Ascending aorta (tissue), 1 donor: ENCODE measurements around a stretch of chr4.

DNA sequence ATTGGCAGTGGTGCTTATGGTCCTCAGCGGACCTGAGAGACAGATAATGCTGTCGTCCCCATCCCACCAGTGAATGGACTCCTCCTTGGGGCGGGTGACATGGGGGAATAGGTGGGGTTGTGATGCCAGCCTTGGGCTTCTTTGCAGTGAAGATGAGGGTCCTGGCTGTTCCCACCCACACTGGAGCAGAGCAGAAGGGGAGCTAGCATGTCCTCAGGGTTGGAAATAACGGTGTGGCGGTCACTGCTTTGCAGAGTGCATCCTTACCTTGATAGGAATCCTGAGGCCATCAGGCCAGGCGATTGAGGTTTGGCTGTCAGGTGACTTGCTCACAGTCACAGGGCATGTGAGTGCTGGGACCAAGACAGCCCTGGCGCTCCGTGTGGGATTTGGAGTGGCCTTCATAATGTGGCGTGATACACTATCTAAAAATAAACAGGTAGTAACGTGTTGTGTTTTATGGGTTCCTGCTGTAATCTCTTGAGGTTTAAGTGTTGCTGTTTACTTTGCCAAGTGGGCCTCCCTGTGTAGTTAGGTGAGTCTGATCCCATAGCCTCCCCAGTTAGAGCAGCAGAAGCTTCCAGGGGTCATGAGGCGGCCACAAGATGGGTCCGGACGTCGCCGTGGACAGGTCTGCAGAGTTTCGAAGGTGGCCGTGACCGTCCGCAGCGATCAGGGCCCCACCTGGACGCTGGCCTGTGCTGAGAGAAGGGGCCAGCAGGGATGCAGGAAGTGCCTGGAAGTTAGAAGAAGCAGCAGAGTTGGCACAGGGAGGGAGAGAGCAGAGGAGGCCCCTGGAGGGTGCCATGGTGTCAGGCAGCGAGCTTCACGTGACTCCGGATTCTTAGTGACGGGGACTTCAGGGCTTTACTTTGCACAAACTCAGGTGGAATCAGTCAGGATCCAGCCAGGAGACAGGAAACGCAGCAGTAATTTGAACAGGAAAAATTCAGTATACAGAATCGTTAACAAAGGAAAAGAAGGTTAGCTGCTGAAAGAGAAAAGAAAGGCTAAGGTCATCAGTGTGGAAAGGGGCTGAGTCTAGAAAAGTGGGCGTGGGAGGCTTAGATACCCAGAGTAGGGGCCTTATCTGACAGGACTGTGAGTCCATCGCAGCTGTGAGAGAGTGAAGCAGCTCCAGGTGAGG lies 27.7 kb downstream of the RGS12 start:
- PRO-cap, result no peak

- PRO-cap, result no peak
Observed at GRCh38 chr4:3369626-3370559, 71.9 kb upstream of the HGFAC start.

GRCh38 chr4:3484227-3485016 lies 21.3 kb downstream of the DOK7 start:
- PRO-cap, result bidirectional peak, plus-strand start at chr4:3484350, minus-strand start at chr4:3484158; bidirectional peak, plus-strand start at chr4:3484544, minus-strand start at chr4:3484452; bidirectional peak, plus-strand start at chr4:3484775, minus-strand start at chr4:3484780

- PRO-cap, result no peak
Observed at GRCh38 chr4:3526500-3526982, 5.7 kb downstream of the LRPAP1 start.

GRCh38 chr4:3576351-3576959 lies 44.2 kb upstream of the LRPAP1 start:
- PRO-cap, result no peak

GRCh38 chr4:3707898-3708641 lies 58.1 kb upstream of the ADRA2C start:
- PRO-cap, result bidirectional peak, plus-strand start at chr4:3708482, minus-strand start at chr4:3708361

DNA sequence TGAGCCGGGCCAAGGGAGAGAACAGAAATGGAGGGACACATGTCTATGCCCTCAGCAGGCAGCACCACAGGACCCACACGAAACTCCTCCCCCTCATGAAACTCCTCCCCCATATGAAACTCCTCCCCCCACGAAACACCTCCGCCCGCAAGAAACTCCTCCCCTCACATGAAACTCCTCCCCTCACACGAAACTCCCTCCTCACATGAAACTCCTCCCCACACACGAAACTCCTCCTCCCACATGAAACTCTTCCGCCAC lies 14.9 kb downstream of the ADRA2C start:
- PRO-cap, result no peak

DNA sequence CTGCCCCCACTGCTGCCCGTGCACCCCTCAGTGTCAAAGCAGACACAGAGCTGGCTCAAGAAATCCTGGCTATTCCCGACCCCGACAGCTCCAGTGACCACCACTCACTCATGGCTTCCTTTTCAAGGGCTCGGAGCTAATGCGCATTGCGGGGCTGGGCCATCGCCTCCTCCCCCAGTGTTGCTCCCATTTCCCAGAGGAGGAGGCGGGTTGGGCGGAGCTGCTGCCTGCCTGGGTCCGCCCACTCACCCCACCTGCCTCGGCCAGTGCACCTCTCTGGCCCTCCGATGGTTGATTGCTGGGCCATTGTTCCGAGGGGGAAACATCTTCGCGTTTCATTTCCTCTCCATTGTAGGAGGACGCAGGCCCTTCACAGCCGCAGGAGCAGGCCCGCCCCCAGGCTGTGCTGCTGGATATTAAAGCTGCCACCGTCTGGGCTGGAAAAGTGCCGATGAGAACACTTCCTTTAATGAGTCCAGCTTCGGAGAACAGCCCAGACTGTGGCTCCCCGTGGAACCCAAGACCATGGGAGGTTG lies 96.4 kb downstream of the ADRA2C start:
- PRO-cap, result no peak

DNA sequence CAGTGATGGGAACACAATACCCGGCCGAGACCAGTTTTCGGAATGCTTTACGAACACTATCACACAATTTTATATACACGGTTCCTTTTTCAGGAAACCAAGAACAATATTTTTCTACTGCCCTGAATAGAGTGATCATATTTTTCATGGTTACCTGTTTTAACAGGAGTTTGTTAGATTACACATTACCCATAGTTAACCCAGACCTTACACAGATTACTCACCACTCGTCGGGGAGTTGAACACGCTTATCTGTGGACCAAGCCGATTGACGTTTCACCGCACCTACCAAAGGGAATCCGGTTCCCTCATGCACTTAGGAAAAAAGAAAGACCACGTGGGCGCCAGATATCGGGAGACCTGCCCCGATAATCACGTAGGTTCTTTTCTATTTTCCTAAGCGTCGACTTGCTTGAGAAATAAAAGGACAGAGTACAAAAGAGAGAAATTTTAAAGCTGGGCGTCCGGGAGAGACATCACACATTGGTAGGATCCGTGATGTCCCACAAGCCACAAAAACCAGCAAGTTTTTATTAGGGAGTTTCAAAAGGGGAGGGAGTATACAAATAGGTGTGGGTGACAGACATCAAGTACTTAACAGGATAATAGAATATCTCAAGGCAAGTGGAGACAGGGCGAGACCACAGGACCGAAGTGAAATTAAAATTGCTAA lies 178.8 kb downstream of the OTOP1 start:
- PRO-cap, result no peak

DNA sequence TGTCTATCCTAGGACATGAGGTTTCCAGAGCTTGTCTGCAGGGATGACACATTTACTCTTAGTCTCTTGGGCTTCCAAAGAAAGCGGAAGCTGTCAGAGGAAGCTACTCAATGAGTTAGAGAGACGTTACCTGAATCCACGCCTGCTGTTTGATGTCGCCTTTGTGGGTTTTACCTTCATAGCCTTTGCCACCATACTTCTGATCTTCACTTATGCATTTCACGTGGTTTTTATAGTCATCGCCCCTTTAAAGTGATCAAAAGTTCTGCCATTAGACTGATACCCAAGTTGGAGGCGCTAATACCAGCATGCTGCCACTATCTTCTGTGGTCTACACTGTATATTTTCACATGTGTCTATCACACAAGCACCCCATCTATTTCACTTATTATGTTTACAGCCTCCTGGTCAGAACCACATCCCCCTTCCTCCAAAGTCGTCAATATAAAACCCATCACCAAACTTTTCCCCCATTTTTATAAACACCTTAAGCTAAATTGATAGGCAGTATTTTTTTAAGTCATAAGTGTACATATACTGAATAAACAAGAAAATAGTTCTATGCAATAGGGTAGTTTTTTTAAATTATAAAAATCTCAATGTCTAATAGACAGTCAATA lies 8.2 kb downstream of the LYAR start:
- PRO-cap, result no peak

DNA sequence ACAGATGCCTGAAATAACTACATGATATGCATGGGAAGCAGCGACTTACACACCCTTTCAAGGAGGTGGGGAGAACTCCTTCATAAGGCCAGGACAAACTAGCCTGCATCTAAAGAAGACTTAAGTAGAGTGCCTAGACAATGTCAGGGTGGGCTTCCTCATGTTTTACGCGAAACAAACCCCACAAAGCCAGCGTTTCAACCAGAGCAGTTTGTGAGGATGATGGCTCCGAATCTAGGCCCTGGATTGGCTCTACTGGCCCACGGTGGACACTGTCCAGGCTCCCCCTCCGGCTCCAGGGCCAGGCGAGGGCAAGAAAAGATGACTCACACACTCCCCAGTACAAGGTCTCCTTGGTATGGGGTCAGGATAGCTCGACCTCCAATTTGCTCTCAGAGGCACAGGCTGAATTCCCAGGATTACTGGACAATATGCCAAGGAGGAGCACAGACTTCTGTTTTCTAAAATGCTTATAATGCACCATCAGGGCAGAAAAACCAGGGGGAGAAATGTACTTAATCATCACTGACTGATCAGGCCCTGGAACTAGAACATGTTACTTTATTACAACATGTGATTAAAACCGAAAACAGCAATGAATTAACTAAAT lies 44.9 kb downstream of the STX18 start:
- PRO-cap, result no peak

DNA sequence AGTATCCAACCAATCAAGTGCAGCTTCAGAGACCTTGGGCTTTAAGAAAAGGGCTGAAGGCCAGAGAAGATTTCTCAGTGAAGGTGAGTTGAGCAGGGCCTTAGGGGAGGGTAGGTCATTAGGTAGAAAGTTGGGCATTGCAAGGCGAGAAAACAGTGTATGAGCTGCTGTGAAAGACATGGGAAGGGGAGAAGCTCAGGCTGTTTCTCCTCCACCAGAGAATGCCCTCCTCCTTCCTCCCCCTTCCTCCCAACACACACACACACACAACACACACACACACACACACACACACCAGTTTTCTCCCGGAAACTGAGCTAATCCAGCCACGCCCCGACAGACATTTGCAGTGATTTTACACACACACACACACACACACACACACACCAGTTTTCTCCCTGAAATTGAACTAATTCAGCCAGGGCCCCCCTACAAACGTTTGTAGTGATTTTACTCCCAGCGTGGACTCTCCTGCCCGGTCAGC lies 32.8 kb upstream of the STX18 start:
- PRO-cap, result no peak

- PRO-cap, result no peak
Observed at GRCh38 chr4:4851728-4851971, 7.8 kb upstream of the MSX1 start.

- PRO-cap, result no peak
Observed at GRCh38 chr4:4860281-4861133, 1.0 kb downstream of the MSX1 start.

GRCh38 chr4:5045080-5045480 lies 6.2 kb upstream of the STK32B start:
- PRO-cap, result no peak

DNA sequence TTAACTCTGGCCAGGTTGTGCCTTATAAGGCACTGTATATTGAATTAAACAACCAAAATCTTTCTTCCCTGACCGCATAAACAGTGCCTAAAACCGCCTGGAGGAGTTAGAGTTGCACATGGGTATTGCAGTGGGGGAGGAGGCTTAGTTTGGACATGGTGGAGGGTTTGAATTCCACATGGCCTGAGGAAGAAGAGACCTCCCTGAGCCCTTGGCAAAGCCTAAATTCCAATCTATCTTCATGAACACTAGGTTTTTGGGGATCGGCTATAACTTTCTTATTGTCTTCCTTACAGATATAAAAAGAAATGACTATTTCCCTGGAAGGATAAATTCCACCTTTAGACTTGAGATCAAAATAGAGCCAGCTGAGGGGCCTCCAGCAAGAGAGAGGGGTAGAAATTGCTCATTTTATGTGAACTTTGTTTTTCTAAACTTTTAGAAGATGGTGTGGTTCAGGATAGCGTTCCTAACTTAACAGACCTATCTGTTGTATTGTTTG lies 289.6 kb downstream of the EVC2 start:
- PRO-cap, result no peak

DNA sequence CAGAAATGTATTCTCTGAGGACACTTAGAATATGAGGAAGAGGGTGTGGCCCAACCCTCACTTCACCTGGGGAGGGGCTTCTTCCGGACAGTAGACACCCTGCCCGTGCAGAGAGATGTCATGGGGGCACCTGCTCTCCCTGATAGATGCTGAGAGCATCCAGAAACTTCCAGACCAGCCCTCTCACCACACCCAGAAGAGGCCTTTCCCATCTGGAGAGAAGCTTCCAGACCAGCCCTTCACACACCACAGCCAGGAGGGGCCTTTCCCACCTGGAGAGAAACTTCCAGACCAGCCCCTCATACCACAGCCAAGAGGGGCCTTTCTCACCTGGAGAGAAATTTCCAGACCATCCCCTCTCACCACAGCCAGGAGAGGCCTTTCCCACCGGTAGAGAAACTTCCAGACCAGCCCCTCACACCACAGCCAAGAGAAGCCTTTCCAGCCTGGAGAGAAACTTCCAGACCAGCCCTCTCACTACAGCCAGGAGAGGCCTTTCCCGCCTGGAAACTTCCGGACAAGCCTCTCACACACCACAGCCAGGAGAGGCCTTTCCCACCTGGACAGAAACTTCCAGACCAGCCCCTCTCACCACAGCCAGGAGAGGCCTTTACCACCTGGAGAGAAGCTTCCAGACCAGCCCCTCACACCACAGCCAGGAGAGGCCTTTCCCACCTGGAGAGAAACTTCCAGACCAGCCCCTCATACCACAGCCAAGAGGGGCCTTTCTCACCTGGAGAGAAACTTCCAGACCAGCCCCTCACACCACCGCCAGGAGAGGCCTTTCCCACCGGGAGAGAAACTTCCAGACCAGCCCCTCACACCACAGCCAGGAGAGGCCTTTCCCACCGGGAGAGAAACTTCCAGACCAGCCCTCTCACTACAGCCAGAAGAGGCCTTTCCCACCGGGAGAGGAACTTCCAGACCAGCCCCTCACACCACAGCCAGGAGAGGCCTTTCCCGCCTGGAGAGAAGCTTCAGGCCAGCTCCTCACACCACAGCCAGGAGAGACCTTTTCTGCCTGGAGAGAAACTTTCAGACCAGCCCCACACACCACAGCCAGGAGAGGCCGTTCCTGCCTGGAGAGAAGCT lies 81.1 kb downstream of the CRMP1 start:
- PRO-cap, result no peak

- PRO-cap, result no peak
Observed at GRCh38 chr4:6245518-6245996, 24.1 kb upstream of the WFS1 start.

DNA sequence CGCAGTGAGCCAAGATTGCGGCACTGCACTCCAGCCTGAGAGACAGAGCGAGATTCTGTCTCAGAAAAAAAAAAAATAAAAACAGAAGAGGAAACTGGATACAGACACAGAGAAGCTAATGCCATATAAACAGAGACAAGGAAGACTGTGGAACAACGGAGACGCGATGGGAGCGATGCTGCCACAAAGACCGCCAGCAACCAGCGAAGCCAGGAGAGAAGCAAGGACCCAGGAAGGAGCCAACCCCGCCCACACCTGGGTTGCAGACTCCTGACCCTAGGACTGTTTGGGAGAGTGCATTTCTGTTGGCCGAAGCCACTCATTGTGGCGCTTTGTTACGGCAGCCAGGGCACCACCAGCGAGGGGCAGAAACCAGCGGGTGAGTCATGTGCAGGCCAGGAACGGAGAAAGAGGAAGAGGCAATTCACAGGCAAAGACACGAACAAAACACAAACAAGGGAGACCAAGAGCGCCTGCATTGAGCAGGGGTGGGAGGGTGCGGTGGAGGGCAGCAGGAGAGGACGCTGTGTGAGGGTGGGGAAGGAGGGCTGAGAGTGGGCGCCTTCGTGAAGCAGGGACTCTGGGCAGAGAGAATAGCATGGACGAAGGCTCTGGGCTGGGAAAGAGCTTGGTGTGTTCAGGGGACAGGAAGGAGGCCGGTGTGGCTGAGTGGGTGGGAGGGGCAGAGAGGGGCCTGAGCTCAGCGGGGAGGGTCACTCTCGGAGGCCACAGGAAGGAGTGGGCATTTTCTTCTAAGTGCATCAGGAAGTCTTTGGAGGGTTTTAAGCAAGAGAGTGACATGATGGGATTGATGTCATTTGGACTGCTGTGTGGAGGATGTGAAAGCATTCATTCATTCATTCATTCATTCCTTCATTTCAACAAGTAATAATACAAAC lies 12.4 kb upstream of the WFS1 start:
- PRO-cap, result no peak

DNA sequence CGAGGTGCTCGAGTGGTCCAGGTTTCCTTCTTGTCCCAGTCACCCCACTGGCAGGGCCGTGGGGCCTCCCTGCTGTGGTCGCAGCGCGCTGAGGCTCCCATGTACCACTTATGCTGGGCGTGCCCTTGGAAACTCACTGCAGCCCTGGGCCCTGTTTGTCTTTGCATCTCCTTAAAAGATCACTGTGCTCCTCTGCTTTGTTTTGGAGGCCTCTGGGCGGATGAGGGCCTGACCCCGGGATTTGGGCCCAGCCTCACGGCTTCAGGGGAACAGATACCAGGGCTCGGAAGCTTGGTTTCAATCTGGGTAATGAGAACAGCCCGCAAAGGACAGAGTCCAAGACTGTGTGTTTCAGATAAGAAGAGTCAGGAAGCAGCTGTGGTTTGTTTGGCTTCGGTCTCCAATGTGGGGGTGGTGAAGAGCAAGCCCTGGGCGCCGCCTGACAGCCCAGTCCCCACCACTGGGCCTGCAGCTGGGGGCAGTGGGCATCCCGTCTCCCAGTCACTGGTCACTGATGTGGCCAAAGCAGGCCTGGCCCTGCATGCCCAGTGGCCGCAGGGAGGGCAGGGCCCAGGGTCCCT lies 9.0 kb downstream of the WFS1 start:
- PRO-cap, result no peak